Kidney epithelial cell (primary cell): ENCODE measurements around a stretch of chr2.

DNA sequence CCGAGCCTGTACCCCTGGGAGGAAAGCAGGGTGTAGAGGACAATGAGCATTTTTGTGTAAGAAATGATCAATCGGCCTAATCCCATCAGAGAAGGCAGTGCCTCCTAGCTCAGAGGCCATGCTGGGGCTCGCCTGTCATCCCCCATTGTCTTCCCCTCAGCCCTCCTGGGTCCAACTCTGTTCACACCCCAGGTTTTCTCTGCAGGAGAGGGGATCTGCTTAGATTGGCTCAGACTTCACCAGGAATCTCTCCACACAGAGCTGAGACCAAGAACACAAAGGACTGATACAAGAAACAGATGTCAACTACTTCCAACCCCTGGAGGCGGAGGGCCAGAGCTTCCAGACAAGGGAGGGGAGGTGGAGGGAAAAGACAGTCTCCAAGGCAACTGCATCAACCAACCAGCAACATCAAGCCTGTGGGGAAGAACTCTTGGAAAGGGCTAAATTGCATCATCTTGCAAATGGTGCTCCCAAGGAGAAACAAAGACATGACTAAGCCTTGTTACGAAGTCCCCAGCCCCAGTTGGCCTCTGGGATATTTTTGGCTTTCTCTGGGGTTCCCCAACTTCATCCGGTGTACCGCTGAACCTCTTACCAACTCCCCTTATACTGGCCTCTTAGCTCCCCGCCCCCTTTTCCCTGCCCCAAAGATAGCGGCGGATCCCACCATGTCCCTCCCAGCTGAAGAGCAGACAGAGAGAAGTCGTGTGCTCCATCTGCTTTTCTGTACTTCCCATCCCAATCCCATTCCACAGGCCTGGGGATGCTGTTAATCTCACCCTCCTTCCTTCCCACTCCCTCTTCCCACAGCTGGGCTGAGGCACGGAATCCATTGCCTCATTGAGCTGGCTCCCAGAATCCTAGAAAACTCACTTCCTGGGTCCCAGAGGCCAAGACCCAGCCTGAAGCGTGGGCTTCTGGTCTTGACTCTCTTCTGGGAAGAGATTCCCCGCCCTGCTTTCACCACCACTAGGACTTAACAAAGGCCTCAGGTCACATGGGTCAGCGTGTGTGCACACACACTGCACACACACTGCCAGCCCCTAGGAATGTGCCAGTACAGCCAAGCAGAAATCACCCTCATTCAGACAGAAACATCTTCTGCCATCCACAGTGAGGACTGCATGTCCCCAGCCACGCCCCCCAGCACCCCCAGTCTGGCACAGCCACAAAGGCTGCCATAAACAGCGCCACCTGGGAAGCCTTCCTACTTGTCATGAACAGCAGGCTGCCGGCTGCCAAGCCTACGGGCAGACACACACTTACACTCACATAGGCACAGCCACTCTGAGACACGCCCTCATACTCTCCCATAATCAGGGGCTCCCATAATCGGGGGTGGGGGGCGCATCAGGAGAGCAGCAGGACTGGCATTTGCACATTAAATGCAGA, 166.1 kb downstream of the TNS1 start:
- RAMPAGE, long total RNA, result no peak
- RRBS, result no CpG with 5 or more reads among the region's 22 CpGs

GRCh38 chr2:217842013-217842824, 160.6 kb downstream of the TNS1 start:
- RAMPAGE, long total RNA, result no peak
- RRBS, result no CpG with 5 or more reads among the region's 5 CpGs

- RAMPAGE, long total RNA, result no peak
- RRBS, result no CpG with 5 or more reads among the region's 19 CpGs
Measured at GRCh38 chr2:217848734-217849116, 154.1 kb downstream of the TNS1 start.

DNA sequence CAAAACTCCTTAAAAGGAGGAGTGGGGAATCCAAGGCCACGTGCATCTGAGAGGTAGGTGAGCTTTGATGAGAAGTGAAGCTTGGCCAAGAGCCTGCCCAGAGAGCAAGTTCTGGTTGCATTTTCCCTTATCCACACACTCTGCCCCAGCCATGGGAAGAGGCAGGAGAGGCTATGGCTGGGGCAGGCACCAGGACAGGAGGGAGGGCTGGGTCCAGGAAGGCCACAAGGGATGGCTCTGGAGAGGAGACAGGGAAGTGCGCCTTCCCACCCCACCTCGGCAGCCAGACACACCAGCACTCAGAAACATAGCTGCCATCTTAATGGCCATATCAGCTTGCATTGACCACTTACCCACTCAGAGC, 148.2 kb downstream of the TNS1 start:
- RAMPAGE, long total RNA, result no peak
- RRBS, result no CpG with 5 or more reads among the region's 3 CpGs

GRCh38 chr2:217858106-217859342, 144.3 kb downstream of the TNS1 start:
- RAMPAGE, long total RNA, result no peak
- RRBS, result no CpG with 5 or more reads among the region's 22 CpGs

- RAMPAGE, long total RNA, result no peak
- RRBS, result no CpG with 5 or more reads among the region's 3 CpGs
Measured at GRCh38 chr2:217863004-217863366, 139.8 kb downstream of the TNS1 start.

GRCh38 chr2:217904699-217904894, 98.2 kb downstream of the TNS1 start:
- RAMPAGE, long total RNA, result no peak
- RRBS, result no CpG with 5 or more reads among the region's 4 CpGs

GRCh38 chr2:217905280-217906370, 97.2 kb downstream of the TNS1 start:
- RAMPAGE, long total RNA, result no peak
- RRBS, result no CpG with 5 or more reads among the region's 27 CpGs

GRCh38 chr2:217914835-217915484, 87.8 kb downstream of the TNS1 start:
- RAMPAGE, long total RNA, result no peak
- RRBS, result no CpG with 5 or more reads among the region's 12 CpGs

- RAMPAGE, long total RNA, result no peak
- RRBS, result no CpG with 5 or more reads among the region's 6 CpGs
Measured at GRCh38 chr2:217960153-217960826, 42.5 kb downstream of the TNS1 start.

GRCh38 chr2:218219293-218219544, 2.2 kb downstream of the ARPC2 start:
- RAMPAGE, long total RNA, result no peak
- RRBS, result no CpG with 5 or more reads among the region's 7 CpGs

DNA sequence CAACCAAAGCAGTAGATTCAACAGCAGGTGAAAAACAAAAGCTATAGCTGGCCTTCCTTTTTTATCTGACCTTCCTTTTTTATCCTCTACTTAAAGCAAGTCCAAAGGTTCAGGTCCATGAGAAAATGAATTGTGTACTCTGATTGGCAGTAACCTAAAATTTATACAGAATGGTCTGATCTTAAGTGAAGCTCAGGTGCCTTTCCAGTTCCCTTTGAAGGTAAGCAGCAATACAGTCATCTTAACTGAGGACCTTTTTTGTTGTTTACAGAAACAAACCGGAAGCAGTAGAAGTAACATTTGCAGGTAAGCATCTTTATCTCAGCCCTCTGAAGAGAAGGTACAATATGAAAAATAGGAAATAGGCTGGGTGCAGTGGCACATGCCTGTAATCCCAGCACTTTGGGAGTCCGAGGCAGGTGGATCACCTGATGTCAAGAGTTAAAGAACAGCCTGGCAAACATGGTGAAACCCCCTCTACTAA, 8.7 kb downstream of the ARPC2 start:
- RAMPAGE, long total RNA, result no peak
- RRBS, result no CpG with 5 or more reads among the region's 2 CpGs

DNA sequence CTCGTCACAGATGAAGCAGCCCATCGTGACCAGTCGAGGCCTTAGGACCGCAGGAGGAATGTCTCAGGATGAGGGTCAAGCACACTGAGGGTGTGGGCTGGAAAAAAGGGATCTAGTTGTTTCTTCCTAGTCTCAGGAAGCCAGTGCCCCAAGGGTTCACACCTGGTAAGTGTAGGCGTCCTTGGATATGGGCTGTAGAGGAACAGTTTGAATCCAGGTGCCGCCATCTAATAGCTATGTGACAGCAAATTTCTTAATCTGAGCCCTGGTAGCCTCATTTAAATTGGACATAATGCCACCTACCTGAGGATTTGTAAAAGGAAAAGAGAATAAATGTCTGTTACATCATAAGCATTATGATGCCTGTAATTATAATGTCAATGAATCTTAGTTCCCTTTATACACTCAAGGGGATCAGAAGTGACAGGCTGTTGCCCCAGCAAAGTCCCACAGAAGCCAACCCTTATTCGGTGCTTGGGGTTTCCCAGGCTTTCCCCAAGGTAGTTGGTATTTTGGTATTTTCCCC, 3.7 kb upstream of the GPBAR1 start:
- RAMPAGE, long total RNA, result no peak
- RRBS, result no CpG with 5 or more reads among the region's 7 CpGs

GRCh38 chr2:218291581-218292329, 548 bp downstream of the TMBIM1 start:
- RAMPAGE, long total RNA, result no peak
- RRBS, result 14% methylated on average over 1 of the region's 23 CpGs

- RAMPAGE, long total RNA, result no peak
- RRBS, result no CpG with 5 or more reads among the region's 3 CpGs
Measured at GRCh38 chr2:218294511-218294999, 2.3 kb upstream of the TMBIM1 start.

- RAMPAGE, long total RNA, result no peak
- RRBS, result no CpG with 5 or more reads among the region's 2 CpGs
Measured at GRCh38 chr2:218312290-218312699, 20.0 kb upstream of the TMBIM1 start.

GRCh38 chr2:218331814-218332526, 24.7 kb upstream of the CATIP start:
- RAMPAGE, long total RNA, result no peak
- RRBS, result no CpG with 5 or more reads among the region's 8 CpGs

GRCh38 chr2:218367614-218368342, 11.1 kb downstream of the CATIP start:
- RAMPAGE, long total RNA, result no peak
- RRBS, result 1% methylated on average over 33 of the region's 65 CpGs

DNA sequence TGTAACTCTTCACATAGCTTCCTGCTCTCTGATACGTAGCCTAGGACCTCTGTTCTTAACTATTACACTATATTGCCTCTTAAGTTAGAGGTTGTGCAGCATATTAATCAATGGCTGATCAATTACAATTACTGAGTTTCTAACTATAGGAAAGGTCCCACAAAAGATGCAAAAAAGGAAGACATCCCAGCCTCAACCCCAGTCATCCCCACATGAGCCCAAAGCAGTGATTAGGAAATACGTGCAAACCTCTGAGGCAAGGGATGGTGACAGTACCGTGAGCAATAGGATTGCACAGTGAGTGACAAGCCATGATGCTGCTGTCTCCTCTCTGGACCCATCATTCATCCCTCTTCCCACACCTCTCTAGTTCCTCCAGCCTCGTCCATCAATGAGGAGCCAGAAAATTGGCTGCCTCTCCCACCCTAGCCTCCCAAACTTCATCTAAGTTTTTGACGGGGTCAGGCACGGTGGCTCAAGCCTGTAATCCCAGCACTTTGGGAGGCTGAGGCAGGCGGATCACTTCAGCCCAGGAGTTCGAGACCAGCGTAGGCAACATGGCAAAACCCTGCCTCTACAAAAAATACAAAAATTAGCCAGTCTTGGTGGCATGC, 4.0 kb upstream of the SLC11A1 start:
- RAMPAGE, long total RNA, result no peak
- RRBS, result no CpG with 5 or more reads among the region's 9 CpGs

DNA sequence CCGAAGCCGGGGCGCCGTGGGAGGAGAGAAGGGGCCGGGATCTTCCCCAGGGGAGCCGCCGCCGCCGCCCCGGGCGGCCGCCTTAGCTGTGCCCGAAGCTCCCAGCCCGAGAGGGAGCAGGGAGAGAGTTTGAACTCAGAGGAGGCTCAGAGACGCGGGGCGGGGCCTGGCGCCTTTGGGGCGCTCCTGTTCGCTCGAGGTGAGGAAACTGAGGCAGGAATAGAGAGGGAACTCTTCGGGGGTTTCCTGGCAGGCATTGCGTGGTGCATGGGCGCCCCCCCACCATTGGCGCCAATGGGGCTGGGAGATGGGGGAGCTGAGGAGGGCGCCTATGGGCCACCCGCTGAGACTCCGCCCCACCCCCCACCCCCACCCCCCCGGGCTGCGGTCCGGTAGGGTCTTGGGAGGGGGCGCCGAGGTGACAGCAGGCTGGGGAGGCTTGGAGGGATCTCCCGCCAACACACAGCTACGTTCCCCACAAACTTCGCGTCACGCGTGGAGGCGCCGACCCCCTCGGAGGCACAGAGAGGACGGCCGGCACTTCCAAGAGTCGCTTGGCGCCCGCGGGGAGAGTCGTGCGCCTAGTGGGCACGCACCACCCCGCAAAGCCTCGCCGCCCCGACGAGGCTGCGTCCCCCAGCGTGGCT, 636 bp downstream of the CTDSP1 start:
- RAMPAGE, long total RNA, result no peak
- RRBS, result no CpG with 5 or more reads among the region's 58 CpGs